Measurements from ENCODE around the gene KLHDC4.

- RRBS, 2 experiments: no CpG with 5 or more reads among the region's 14 CpGs
Observed at GRCh38 chr16:86389414-86389901, 120.9 kb upstream of the FOXF1 start.

DNA sequence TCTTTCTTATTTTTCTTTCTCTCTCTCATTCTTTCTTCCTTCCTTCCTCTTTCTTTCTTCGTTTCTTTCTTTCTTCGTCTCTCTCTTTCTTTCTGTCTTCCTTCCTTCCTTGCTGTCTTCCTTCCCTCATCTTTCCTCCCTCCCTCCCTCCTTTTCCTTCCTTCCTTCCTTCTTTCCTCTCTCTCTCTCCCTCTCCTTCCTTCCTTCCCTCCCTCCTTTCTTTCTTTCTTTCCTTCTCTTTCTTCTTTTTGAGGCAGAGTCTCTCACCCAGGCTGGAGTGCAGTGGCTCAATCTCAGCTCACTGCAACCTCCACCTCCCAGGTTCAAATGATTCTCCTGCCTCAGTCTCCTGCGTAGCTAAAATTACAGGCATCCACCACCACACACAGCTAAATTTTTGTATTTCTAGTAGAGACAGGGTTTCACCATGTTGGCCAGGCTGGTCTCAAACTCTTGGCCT lies 53.7 kb upstream of the FOXF1 start:
- RRBS, 2 experiments: no CpG with 5 or more reads among the region's 3 CpGs

DNA sequence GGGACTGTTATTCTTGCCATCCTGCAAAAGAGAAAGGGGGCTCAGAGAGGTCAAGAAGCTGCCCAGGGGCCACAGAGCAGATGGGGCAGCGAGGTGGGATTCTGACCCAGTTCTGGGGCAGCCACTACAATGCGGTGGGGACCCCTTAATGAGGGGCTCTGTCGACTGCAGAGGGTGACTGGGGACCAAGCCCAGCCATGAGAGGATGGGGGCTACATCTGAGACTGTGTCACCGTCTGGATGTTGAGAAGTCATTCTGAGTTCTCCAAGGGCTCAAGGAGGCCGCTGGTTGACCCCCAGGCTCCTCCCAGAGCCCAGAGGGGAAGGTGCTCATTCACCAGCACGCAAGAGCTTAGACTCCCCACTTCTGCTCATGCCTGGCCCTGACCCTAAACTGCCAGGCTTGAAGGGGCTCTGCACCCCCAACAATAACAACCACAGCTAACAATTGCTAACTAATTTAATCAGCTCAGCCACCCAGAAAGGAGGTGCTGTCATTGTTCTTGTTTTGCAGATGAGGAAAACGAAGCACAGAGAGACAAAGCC lies 9.2 kb upstream of the FOXF1 start:
- RRBS, 2 experiments: no CpG with 5 or more reads among the region's 7 CpGs

DNA sequence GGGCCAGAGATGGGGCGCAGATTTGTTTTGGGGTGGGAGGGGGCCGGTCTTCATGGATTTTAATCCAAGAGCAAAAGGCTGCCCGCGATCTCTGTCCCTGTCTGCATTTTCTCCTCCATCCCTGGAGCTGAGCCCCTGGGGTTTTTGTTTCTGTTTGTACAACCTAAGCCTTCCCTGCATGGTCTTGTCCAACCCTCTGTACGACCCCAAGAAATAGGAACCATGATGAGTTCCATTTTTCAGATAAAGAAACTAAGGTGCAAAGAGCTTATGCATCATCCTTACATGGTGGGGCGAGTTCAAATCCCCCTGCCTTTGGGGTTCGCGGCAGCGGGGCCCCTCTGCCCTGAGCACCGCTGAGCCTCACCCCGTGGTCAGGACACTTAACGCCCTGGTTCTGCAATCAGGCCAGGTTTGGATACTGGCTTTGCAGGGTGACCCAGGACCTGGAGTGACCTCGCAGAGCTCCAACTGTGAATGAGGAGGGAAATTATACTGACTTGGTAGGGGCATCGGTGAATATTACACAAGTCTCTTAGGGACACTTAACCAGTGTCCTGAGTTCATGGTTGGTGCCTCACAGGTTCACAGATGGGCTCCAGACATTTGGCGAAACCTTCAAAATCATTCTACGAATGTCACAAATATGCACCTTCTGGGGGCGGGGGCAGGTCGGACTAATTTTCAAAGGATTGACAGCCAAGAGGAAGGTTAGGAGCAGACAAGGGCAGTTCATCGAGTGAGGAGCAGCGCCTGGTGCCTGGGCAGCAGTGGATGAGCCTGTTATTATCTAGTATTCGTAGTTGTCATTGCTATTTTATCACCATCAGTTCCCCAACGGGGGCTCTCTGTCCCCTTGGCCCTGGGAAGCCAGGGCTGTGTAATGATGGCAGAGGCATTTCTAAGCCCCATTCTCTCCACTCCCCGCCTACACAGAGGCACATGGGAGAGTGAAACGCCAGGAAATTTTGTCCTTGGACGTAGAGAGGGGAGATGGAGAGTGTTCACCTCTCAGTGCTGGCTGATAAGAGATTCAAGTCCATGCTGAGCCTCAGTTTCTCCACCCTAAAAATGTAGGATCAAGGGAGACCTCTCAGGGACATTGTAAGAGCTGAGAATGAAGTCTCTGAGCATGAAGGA lies 4.0 kb upstream of the FOXF1 start:
- RRBS, 2 experiments: no CpG with 5 or more reads among the region's 25 CpGs

DNA sequence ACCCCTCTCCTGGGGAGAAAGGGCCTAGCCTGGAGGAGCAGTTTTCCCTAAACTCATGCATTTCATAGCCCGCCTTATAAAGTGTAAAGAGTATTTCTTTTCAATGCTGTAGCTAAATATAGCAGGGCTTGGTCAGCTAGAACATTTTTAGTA lies 7.8 kb downstream of the FOXL1 start:
- RRBS, 2 experiments: no CpG with 5 or more reads among the region's 1 CpG

DNA sequence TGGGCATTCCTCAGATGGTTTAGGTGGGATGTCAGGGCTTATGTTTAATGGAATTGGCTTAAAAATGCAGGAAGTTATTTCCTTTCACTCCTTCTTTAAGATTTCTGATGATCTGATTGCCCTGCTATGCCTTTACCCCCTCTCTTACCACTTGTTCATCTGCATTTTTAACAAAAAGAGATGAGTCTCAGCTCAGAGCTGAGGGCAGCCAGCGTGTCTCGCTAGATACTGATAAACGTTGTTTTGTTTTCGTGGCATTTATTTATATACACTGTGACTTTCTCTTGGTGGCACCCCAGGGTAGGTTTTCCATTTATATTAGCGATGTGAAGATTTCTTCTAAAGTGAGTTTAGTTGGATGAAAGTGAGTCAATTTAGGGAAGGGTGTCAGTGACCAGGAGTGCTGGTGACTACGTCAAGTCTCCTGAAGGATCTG lies 30.9 kb downstream of the FOXL1 start:
- RRBS, 2 experiments: no CpG with 5 or more reads among the region's 6 CpGs

DNA sequence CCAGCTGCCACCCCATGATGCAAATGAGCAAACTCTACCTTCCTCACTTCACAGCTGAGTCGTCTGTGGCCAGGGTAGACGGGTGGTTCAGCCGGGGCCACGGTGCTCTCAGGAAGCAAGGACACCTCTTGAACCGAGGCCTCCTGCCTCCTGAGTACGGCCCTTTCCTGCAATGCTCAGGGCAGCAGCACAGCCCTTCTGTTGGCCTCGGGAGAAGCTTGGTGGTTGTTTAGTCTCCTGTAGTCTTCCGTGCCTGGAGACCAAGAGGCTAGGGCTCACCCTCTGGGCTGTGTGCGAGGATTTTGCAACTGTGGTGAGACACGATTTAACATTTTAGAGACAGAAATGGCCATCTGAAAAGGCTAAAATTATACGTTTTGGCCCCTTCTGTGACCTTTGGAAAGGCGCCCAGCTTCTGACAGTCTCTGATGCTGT lies 33.0 kb downstream of the FOXL1 start:
- RRBS, 2 experiments: no CpG with 5 or more reads among the region's 12 CpGs

GRCh38 chr16:86929155-86929867 lies 351.0 kb downstream of the FOXL1 start:
- RRBS, 2 experiments: 9% methylated on average over 9 of the region's 37 CpGs

DNA sequence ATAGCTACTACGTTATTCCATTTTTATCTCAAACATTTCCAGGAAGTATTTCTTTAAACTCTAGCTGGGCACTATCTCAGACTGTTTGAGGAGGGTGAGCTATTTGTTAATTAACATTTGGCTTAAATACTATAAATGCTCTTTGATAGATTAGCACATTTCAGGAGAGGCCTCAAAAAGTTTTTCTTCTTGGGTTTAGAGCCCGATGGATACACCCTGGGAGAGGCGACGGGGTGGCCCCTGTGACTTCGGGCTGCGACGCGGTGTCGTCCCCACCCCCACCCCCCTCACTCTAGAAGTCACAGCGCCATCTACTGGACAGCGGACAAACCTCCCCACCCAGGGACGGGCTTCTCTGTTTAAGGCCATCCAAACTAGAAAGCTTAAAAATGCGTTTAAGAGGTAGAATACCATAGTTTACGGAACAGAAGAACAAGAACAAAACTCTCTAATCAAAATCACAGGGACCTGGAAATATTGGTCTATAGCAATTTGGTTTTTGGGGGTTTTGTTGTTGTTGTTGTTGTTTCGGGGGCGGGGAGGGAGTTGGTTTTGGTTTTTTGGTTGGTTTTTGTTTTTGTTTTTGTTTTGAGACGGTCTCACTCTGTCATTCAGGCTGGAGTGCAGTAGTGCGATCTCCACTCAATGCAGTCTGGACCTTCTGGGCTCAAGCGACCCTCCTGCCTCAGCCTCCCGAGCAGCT lies 254.5 kb downstream of the C16orf95 start:
- RRBS, 2 experiments: no CpG with 5 or more reads among the region's 20 CpGs

DNA sequence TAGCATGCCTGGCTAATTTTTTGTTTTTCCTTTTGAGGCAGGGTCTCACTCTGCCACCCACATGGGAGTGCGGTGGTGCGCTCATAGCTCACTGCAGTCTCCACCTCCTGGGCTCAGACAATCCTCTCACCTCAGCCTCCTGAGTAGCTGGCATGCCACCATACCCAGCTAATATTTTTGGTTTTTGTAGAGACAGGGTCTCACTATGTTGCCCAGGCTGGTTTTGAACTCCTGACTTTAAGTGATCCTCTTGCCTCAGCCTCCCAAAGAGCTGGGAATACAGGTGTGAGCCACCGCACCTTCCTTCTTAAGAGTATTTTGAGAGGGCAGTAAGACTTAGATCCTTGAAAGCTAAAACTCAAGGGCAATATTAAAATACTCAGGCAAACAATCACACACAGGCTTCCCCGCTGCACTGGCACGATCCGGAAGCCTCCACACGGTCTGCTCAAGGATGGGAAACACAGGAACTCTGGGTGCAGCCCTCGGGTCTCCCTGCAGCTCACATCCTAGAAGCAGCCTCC lies 24.9 kb upstream of the C16orf95 start:
- RRBS, 2 experiments: no CpG with 5 or more reads among the region's 8 CpGs

GRCh38 chr16:87345028-87345828 lies 28.0 kb upstream of the C16orf95 start:
- RRBS, 2 experiments: 79 to 82% methylated on average over 4 of the region's 18 CpGs

DNA sequence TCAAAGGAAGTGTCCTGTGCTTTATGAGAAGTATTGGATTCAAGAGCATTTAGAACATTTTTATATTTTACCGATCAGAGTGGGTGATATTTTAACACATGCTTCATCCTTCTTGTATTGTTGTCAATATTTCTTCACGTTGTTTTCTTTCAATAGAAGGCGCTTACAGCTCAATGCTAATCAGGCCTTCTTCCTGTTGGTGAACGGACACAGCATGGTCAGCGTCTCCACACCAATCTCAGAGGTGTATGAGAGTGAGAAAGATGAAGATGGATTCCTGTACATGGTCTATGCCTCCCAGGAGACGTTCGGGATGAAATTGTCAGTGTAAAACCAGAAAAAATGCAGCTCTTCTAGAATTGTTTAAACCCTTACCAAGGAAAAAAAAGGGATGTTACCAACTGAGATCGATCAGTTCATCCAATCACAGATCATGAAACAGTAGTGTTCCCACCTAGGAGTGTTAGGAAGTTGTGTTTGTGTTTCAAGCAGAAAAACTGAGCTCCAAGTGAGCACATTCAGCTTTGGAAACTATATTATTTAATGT lies 10.7 kb downstream of the MAP1LC3B start:
- RRBS, 2 experiments: no CpG with 5 or more reads among the region's 8 CpGs

GRCh38 chr16:87448481-87449221 lies 44.2 kb downstream of the ZCCHC14 start:
- RRBS, 2 experiments: no CpG with 5 or more reads among the region's 18 CpGs

- RRBS, 2 experiments: no CpG with 5 or more reads among the region's 22 CpGs
Observed at GRCh38 chr16:87493648-87494264, 932 bp upstream of the ZCCHC14 start.

- RRBS, 2 experiments: 86% methylated on average over 1 of the region's 17 CpGs; no CpG with 5 or more reads in 1 of the 2 experiments
Observed at GRCh38 chr16:87497095-87497738, 4.4 kb upstream of the ZCCHC14 start.

- RRBS, 2 experiments: no CpG with 5 or more reads among the region's 7 CpGs
Observed at GRCh38 chr16:87551438-87551917, 50.8 kb upstream of the JPH3 start.

- RRBS, 2 experiments: 66 to 75% methylated on average over 4 of the region's 19 CpGs
Observed at GRCh38 chr16:87723120-87723776, 42.5 kb downstream of the KLHDC4 start.

DNA sequence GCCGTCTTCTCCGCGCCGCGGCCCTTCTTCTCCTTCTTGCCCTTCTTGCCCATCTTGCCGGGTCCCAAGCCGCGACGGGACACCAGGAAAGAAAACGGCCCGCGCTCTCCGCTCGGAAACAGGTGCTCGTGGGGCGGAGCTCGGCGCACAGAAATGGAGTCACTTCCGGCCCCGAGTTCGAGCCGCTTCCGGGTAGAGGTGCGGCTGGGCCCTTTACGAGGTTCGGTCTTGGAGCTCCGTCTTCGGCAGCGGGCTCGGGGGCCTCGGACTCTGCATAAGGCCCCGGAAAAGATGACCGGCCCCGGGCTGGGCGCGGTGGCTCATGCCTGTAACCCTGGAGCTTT lies at the start of gene KLHDC4:
Gene KLHDC4, minus strand, starts transcription at position 149 of the 344 bp plus-strand sequence.
- RRBS, 2 experiments: under 1% methylated on average over 16 of the region's 36 CpGs

DNA sequence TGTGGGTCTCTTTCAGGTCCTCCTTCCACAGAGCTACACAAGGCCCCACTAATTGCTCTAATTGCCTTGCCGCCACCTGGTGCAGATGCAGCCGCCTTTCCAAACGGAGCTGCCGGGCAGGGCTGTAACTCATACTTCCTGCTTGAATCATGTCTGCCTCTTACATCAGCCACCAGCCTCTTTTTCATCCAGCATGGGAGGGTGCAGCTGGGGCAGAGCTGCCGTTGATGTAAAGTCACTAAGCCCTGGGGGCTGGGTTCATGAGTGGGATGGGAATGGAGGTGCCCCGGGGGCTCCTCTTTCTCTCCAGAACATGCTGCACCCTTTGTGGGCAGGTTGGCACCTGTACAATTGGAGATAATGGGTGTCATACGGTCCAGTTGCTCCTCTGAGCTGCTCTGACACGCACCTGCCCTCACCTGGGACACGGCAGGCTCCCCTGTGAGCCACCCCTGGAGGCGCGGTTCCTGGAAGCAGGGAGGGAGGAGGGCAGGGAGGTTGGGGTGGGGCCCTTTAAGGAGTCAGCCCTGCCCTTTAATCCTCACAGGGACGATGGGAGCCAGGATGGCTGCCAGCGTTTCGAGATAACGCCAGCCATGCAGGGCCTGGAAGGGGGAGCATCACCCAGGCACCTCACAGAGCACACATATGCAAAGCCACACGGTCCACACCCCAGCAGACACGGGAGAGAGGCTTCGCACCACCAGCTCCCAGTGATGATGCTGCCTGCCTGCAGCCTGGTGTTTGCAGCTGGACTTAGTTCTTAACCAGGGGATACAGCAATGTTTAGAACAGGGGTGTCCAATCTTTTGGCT lies 41.2 kb upstream of the KLHDC4 start:
- RRBS, 2 experiments: no CpG with 5 or more reads among the region's 18 CpGs

GRCh38 chr16:87829934-87830834 lies 39.1 kb downstream of the SLC7A5 start:
- RRBS, 2 experiments: no CpG with 5 or more reads among the region's 32 CpGs

Data from LNCaP clone FGC (cell line).